Myometrial cell (primary cell): Measurements from ENCODE around the gene PTPRA.

- RAMPAGE, long total RNA = no peak
These were observed 48.2 kb downstream of the CPXM1 start for GRCh38 chr20:2751870-2752942.

- RAMPAGE, long total RNA = no peak
These were observed 799 bp downstream of the CPXM1 start for GRCh38 chr20:2799504-2800151.

- RAMPAGE, long total RNA = no peak
These were observed 3.5 kb downstream of the PCED1A start for GRCh38 chr20:2836655-2837610.

GRCh38 chr20:2873234-2874243 lies at the start of gene PTPRA:
Gene PTPRA, plus strand, starts transcription at chr20:2873481.
- RAMPAGE, long total RNA = no peak

DNA sequence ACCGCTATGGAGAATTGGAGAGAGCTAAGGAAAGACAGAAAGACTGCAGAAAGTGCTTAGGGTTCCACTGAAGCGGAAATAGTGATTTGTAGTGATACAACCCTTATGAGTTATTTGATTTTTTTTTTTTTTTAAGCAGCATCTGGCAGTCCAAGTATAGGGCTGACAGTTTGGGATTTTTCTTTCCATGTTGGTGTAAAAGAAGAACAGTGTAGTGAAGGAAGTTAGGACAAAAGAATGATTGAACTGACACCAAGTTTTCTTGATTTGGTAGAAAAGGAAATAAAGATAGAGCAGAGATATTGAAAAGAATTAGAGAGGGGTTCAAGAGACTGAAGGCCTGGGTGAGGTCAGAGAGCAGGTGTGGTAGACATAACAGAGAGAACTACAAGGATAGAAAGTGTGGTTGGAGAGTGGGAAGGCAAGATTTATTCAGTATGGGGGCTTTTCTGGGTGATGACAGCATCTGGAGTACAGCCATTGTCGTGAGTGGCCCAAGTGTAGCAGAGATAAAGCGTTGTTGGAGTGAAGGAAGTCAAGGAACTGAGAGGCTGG lies 84.6 kb downstream of the PTPRA start:
- RAMPAGE, long total RNA = no peak

DNA sequence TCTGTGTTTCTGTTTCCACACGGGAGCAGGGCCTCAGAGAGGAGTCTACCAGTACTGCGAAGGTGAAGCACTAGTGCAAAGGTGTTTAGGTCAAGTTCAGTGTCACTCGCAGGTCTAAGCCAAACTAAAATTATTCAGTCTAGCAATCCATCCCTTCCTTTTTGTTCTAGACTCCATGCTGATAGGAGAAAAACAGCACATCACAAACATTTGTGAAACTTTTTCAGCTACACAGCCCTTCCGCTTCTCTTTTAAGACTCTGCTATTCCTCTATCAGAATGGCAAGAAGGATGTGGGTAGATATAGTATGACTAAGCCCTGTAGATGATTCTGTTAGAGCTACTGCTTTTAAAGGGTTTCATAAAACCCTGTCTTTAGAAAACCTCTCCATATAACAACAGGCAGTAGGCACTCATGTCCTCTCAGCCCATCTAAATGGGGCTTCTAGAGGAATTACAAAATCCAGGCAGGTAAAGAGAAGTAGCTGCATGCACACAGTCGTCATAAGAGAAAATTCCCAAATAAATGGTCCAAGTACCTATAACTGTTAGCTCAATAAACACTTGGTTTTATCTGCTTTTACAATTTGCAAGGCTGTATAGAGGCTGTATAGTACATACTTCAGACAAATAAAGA lies 2.3 kb downstream of the FASTKD5 start:
- RAMPAGE, long total RNA = no peak

DNA sequence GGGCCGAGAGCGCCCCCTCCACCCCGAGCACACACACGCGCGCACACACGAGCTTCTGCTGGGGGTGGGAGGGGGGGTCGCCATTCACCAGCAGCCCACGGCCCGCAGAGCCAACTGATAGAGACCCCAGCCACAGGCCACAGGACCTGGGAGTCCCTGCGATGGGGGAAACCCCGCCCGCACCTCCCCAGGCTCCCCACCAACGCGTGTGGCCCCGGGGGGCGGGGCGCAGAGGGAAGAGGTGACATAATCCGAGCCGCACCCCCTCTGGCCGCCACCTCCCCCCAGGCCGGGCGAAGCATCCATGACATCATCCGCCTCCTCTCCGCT lies 396 bp downstream of the LZTS3 start:
- RAMPAGE, long total RNA = no peak

GRCh38 chr20:3239337-3240369 lies 663 bp upstream of the SLC4A11 start:
- RAMPAGE, long total RNA = no peak

DNA sequence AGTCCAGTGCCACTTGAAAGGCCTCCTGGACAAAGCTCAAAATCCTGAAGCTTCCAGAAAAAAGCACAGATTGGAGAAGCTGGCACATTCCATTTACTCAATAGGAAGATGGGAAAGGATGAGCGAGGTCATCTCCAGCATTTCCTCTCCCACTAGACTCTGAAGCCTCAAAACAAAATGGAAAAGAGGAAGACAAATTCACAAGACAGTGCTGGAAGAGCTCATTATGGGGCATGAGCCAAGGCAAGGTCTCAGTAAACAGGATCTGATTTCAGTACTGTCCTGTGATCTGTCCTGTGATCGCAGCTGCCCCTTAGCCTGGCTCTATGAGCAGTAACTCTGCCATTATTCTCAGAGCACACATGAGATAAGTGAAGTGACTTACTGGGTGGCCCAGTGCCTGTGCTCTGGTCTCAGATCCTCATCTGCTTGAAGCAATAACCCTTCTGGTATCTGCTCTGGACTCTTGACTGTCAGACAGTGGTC lies 68.1 kb upstream of the SLC4A11 start:
- RAMPAGE, long total RNA = no peak

DNA sequence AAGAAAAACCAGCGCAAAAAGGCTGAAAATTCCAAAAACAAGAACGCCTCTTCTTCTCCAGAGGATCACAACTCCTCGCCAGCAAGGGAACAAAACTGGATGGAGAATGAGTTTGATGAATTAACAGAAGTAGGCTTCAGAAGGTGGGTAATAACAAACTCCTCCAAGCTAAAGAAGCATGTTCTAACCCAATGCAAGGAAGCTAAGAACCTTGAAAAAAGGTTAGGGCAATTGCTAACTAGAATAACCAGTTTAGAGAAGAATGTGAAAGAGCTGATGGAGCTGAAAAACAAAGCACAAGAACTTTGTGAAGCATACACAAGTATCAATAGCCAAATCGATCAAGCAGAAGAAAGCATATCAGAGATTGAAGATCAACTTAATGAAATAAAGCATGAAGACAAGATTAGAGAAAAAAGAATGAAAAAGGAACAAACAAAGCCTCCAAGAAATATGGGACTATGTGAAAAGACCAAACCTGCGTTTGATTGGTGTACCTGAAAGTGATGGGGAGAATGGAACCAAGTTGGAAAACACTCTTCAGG lies 52.2 kb downstream of the ATRN start:
- RAMPAGE, long total RNA = no peak

GRCh38 chr20:3754774-3755185 lies 12.8 kb downstream of the ADISSP start:
- RAMPAGE, long total RNA = no peak

DNA sequence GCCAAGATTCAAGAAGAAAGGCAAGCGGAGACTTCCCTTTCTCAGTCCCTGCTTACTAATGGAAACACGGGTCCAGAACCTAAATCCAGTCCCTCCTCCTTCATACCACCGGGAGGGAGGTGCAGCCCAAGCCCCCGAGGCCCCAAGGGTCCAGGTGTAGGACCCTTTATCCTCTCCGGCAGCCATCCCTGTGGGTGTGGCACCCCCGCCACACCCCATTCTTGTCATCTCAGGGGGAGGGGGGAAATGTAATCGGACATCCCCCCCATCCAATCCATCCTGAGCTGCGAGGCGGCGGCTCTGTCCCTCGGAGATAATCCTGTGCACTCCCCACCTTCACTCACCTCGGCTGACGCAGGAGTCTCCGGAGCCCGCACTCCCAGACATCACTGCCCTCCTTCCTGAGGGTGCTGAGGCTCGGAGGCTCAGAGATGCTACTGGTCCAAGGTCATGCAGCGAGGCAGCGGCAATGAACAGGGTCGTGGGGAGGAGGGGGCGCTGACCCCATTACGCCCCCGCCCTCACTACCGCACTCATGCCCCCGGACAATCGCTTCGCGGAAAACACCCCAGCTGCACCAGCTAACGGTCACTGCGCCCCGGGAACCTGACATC lies 581 bp downstream of the ADISSP start:
- RAMPAGE, long total RNA = no peak

DNA sequence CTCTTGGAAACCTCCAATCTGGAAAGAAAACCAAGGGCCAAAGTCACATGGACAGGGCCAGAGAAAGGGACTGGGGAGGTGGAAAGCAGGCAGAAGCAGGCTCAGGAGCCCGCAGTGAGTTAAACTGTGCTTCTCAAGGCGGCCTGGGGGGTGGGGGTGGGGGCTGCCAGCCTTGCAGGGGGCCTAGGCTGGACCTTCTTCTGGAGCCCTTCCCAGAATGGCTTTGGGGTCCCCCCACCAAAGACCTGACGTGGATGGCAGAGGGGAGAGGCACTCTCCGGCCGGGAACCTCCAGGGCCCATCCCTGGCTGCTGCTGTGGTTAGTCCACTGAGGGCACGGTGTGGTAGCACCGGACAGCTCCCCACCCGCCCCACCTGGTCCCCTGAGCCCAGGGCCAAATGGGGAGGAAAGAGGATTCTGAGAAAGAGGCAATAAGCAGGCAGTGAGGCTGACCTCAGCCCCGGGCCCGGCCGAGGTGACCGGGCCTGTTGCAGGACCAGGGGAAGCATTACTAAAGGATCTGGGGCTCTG lies 2.4 kb downstream of the CENPB start:
- RAMPAGE, long total RNA = no peak

- RAMPAGE, long total RNA = no peak
These were observed 12.0 kb downstream of the CDC25B start for GRCh38 chr20:3808065-3808473.

DNA sequence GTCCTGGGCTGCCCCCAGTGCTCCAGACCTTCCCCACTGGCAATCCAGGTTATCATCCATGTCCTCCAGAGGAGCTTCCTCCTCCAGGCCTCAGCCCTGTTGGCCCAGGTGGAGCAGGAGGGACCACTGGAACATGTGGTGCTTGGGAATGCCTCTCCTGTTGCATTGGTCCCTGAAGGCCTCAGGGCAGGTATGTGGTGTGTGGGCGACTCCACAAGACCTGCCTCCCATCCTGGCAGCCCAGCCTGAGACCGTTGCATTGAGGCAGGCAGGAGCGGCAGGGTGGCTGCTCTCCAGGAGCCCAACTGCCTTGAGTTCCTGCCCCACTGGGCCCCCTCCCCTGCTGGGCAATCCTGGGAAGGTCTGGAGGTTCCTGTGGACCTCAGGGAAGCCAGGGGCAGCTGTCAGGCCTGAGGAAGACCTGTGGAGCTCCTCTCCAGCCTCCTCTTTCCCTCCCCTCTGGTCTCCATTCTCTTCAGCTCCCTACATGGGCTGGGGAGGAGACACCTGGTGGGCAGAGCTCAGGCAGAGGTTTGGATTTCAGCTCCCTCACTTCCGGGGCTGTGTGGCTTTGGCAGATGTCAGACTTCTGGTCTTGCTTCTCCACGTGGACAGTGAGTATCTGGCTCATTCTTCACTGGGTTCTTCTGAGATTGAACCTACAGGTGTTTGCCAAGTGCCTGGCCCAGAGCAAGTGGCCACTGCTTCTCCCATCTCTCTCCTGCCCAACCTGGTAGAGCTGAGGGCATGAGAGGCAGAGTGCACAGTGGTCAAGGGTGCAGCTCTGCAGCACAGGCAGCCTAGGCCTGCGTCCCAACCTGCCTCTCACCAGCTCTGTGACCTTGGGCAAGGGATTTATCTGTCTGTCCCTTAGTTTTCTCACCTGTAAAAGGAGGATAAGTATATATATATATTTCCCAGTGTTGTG lies 20.0 kb downstream of the MAVS start:
- RAMPAGE, long total RNA = no peak

- RAMPAGE, long total RNA = no peak
These were observed 17.8 kb downstream of the PANK2 start for GRCh38 chr20:3907062-3907361.

GRCh38 chr20:4023654-4023827 lies 8.2 kb upstream of the RNF24 start:
- RAMPAGE, long total RNA = no peak

- RAMPAGE, long total RNA = no peak
These were observed 10.7 kb upstream of the RNF24 start for GRCh38 chr20:4025982-4026449.

DNA sequence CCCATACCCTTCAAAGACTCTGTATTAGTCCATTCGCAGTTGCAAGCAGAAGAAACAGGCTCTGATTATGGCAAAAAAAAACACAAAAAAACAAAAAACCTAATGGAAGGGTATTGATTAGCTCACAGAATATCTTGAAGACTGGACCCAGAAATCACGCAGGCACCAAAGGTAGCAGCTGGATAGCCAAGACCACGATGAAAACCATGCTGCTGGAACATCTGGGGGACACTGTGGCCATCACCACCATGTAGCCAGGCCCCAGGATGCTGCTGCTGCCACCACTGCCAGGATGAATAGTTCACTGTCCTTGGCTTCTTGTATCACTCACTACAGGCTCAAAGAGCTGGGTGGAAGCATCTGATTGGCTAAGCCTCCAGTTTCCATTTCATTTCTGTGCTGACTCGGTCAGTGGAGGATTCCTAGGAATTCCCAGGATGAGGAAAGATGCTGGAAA lies 58.0 kb upstream of the SMOX start:
- RAMPAGE, long total RNA = no peak

DNA sequence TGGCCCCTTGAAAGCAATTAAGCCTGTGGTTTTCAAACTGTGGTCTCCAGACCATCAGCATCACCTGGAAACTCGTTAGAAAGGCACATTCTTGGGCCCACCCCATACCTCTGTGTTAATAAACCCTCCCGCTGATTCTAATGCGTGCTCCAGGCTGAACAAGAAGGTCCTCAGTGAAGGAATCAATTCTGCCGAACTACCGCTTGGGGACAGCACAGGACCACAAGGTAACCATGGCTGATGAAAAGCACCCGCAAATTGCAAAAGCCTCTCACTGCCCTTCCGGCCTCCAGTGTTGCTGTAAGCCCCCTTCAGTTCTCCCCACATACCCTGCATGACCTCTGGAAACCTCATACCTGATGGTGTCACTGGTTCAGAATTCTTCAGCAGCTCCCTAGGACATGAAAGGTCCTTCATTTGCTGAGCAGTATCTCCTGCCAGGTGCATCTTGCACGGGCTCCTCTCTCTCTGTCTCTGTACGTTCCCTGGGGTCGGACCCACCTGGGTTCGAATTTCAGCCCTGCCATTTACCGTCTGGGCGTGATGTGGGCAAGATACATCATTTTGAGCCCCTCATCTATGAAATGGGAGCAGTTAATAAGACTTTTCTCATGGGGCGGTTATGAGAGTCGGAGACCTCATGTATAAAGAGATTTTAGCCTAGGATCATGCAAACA lies 39.9 kb upstream of the SMOX start:
- RAMPAGE, long total RNA = no peak